T47D (cell line): ENCODE data around the genes PAWR, PPP1R12A, PPFIA2 and METTL25.

DNA sequence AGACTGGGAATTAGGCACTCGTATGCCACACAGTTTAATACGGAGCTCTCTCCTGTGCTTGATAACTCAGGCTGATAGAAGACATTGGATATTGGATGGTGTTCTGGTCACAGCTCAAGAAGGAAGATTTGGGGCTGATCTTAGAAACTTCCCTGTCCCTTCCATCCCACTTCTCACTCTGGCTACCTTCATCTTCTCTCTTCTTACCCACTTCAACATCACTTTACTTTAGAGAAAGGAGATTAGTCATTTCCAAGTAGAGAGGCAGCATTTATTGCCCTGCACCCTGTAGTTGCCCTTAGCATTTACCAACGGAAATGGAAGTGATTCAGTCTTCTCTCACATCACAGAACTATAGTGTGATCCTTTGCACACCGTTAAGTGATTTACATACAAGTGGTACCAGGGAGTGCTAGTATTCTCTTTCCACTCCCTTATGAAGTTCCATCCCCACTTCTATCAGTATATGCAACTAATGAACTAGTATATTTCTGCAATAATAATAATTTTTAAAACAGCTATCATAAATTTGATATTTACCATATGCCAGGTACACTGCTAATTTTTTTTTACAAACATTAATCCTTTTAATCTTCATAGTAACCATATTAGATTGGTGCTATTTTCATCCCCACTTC lies 105.3 kb downstream of the NAP1L1 start:
- RRBS = no CpG with 5 or more reads among the region's 4 CpGs

GRCh38 chr12:76055879-76056661 lies 28.4 kb downstream of the NAP1L1 start:
- RRBS = no CpG with 5 or more reads among the region's 2 CpGs

DNA sequence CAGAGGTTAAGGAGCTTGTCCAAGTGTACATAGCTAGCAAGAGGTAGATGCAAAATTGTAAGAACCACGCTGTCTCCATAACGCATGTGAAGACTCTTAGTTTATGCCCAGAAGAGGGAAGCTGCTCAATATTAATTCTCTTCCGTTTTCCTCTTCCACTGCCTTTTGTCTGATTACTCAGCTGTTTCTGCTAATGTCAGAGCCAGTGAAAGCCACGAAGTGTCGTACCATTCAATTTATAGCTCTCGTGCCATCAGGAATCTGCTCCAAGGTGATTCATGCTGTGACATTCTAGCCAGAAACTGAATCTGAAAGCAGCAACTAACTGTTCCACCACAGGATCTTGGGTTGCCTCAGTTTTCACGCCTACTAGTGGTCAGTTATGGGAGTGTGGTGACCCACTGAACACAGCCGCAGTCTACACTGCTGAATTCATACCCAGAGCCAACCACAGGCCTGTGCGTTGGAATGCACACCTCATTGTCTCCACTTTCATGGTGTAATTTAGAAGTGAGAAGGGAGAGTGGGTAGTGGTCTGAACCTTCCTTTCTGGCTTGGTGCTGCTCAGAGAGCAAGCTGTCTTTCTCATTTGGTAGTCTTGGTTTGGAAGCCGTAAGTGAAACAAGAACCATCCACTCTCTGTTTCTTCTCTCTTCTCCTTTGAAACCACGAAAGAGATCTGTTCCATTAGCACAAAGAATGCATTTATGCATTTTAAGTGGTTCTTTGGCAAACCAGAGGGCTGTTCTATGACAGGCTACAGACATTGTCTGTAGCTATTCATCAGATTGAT lies 74.3 kb upstream of the NAP1L1 start:
- RRBS = no CpG with 5 or more reads among the region's 11 CpGs

GRCh38 chr12:76513492-76514112 lies 46.0 kb downstream of the OSBPL8 start:
- RRBS = no CpG with 5 or more reads among the region's 4 CpGs

DNA sequence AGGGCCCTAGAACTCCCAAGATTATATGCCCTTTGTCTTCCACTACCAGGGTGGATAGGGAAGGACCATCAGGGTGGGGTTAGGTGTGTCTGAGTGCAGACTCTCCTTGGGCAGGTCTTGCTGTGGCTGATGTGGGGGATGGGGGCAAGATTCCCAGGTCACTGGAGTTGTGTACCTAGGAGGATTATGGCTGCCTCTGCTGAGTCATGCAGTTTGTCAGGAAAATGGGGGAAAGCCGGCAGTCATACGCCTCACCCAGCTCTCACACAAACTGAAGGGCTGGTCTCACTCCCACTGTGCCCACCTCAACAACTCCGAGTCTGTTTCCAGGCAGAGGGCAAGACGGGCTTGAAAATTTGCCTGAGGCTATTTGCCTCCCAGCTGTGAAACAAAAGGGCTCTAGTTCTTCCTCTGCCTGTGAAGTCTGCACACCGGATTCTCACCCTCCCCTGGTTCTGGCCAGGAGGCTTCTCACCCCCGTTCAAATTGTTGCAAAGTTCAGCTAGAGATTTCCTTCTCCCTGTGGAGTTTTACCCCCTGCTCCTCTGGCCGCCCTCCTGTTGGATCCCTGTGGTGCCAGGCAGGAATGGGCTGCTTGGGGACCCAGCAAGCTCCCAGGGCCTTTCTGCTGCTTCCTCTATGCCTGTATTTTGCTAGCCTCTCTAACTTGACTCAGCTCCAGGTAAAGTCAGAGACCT lies 24.7 kb upstream of the ZDHHC17 start:
- RRBS = no CpG with 5 or more reads among the region's 7 CpGs

DNA sequence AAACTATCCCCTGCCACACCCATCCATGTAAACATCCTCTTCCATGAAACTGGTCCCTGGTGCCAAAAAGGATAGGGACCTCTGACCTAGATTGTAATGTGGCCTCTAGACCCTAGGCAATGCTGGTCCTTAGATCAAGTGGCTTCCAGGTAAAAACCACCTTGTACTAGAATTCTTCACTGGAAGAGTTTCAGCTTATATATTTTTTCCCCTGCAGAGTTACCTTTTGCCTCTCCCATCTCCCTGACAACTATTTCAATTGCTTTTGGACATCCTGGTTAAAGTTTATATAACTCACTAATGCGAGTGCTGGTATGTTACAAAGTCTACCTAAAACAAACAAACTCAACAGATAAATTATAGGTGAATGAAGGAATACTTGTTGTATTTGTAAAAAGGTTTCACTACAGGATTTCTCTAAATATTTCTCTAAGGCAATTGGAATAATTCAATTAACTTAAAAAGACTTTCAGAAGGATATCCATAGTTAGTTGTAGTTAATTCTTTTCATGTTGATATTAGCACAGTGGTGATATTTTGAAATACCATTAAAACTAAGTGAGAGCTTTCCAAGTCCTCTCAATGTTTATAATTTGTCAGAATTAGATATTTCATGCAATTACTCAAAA lies 462.6 kb downstream of the NAV3 start:
- RRBS = no CpG with 5 or more reads among the region's 1 CpG

GRCh38 chr12:78888569-78889109 lies 24.1 kb downstream of the SYT1 start:
- RRBS = no CpG with 5 or more reads among the region's 5 CpGs

DNA sequence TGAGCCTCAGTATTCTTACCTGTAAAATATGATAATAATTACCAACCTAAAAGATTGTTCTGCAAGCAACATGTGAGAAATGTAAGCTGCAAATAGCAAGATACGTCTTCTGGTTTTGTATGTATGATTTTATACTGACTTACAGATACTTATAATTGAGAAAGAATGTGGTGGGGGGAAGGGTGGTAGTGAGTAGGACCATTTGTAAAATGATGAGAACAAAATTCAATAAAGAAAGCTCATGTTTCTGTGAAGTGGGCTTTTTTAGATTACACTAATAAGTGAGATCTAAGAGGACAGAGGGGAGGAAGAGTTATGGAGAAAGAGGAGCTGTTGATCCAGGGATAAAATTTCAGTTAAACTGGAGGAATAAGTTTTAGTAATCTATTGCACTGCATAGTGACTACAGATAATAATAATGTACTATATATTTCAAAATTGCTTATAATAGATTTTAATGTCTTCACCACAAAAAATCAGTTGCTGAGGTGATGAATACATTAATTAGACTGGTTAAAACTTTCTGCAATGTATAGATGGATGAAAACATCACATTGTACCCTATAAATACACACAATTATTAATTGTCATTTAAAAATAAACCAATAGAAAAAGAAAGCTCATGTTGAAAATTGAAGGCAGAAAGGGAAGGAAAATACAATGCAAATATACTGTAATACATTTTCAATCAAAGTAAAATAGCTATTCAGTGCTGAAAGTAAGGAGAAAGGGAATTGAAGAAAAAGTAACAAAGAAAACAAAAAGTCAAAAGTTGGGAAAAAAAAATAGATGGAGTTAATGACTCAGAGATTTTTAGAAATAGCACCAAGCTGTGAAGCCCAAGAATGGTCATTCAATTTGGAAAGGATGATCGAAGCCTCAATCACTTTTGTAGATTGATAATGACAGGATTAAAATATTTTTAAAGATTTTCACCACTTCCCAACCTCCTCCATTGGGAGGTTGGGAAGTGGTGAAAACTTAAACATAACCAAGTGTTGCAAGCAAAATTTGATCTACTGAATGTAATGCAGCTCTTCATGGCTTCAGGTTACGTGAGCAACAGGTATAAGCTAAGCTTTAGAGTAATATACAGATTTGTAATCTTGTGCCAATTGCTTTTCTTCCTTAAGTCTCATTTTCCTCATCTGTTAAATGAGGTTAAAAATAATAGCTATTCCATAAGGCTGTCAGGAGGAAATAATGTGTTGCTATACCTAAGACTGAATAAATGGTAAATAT lies 65.6 kb downstream of the SYT1 start:
- RRBS = no CpG with 5 or more reads among the region's 3 CpGs

- RRBS = no CpG with 5 or more reads among the region's 3 CpGs
These were observed 12.4 kb downstream of the PAWR start for GRCh38 chr12:79678207-79679019.

DNA sequence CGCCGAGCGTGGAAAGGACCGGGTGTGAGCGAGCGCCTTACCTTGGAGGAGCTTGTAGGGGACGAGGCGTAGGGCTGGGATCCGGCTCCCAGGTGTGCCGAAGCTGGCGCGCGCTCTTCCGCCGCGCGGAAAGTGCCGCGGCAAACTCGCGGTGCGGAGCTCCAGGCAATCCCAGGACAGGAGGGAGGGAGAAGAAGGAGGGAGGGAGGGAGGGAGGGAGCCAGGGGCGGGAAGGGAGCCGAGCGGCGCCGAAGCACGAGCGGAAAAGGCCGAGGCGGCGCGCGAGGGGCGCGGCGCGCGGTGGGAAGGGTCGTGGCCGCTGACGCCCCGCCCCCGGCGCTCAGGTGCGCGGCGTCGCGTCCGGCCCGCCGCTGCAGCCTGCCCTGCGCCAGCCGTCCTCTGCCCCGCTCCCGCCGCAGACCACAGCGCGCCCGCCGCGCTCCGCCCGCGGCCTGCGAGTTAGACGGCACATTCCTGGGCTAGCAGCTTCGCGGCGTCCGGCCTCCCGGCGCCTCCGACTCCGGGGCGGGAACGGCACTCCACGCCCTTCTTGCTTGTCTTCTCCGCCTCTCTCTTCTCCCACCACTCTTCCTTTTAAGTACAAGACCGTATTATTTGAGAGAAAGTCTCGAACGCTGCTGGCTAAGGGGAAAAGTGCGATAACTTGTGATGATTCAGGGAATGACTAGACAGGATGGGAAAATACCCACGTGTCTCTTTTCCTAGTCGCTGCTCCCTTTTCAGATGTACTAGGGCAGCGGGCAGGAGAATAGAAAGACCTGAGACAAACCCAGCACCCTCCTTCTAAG lies at the start of gene PAWR:
TSS of gene PAWR (minus strand) at position 134 of the 809 bp plus-strand sequence.
- RRBS = 1% methylated on average over 9 of the region's 87 CpGs

DNA sequence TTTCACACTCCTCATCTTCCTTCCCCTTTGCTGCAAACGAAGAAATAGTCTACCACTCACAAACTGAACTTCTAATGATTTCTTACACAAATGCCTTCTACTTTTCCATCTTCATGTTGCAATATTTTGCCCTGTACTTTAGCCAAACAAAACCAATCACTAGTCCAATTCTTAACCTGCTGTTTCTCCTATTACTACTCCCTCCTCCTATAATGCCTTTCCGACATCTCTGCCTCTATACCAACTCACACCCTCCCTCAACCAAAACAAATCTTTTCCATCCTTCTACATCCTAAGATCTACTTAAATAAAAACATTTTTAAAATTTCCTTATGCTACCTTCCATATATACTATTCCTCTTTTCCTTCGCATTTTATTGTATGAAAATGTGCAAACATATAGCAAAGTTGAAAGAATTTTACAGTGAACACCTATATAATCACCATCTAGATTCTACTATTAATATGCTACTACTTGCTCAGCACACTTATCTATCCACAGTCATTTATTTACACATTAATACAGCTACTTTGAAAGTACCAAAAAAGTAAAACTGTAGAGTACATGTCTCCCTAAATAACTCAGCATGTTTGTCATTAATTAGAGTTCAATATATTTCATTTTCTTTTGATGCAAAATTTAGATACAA lies 36.2 kb downstream of the PPP1R12A start:
- RRBS = no CpG with 5 or more reads among the region's 3 CpGs

GRCh38 chr12:79934691-79935649 lies at the start of gene PPP1R12A:
TSS of gene PPP1R12A (minus strand) at chr12:79935097.
- RRBS = 1% methylated on average over 27 of the region's 76 CpGs

DNA sequence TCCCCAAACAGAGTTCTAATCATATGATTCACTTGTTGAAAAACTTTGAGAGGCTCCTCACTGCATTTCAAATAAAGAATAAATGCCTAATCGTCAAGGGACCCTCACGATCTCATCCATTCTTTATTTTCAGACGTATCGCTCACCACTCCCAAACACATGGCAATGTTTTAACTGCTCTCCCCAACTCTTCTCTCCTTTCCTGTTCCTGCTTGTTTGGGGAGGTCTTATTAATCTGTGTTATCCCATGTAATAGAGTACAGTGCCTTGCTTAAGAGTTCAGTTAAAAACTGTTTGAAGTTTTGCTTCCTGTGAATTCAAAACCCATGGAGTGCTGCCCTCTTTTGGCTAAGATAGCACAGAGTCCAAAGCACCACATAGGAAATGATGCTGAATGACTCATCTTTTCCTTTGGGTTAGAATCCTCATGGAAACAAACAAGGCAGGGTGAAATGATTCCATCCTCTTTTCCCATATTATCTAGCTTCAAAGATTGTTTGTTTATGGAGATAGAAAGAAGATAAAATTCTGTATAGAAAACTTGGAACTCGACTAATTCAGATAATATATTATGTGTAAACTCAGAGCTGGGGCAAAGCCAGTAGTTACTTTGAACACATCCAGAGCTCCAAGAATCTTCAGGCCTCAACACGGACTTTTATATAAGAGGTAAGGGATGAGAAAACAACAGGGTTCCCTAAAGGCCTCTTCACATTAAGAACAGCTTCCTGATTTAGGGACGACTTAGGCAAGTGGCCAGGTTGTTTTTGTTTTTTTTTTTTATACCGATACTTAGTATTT lies 87.4 kb downstream of the OTOGL start:
- RRBS = no CpG with 5 or more reads among the region's 8 CpGs

DNA sequence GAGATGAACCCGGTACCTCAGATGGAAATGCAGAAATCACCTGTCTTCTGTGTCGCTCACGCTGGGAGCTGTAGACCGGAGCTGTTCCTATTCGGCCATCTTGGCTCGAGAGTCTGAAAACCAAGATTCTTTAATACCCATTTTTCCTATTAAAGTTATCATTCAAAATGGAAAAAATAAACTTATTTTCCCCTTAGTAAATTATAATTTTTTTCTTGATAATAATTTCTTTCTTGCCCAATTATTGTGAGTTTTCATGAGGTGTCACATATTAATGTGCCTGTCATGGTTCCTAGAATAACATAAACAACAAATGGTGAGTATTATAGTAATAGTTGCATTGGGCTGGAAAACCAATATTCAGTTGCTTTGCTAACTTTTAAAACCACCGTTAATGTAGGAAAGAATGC lies 150.7 kb downstream of the OTOGL start:
- RRBS = no CpG with 5 or more reads among the region's 7 CpGs

GRCh38 chr12:81079436-81079614 lies 1.4 kb downstream of the ACSS3 start:
- RRBS = no CpG with 5 or more reads among the region's 1 CpG

DNA sequence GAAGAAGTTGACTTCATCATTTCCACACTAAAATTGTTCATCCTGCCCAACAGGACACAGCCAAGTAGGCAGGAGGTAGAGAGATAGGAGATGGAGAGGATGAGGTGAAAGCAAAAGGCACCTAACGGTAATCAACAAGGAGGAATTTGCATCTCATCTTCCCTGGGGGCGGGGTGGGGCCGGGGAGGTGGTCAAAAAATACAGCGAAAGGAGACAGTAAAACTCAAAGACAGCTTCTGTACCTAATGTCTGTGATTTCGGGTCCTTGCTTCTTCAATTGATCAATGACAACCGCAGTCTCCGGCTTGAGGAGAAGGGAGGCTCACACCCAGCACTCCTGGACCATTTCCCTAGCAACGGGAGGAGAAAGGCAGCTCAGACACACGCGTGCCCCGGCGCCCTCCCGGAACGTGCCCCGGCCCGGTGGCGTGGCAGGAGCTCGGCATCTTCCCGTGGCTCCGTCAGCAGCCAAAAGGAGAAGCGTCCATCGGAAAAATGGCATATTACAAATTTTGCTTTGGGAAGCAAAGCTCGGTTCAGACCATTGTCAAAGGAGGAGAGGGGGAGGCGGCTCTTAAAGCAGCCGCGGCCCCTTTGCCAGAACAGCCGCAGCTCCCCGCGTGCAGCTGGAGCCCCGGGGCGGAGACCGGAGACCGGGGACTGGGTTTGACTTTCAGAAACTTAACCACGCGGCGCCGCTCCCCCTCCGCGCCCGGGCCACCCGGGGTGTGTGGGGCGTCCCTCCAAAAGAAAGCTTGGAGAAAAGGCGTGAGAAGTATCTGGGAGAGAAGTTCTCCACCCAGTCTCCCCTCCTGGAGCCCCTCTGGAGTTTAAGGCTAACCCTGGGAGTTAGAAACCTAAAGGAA lies 759 bp downstream of the PPFIA2 start:
- RRBS = 2% methylated on average over 15 of the region's 43 CpGs

DNA sequence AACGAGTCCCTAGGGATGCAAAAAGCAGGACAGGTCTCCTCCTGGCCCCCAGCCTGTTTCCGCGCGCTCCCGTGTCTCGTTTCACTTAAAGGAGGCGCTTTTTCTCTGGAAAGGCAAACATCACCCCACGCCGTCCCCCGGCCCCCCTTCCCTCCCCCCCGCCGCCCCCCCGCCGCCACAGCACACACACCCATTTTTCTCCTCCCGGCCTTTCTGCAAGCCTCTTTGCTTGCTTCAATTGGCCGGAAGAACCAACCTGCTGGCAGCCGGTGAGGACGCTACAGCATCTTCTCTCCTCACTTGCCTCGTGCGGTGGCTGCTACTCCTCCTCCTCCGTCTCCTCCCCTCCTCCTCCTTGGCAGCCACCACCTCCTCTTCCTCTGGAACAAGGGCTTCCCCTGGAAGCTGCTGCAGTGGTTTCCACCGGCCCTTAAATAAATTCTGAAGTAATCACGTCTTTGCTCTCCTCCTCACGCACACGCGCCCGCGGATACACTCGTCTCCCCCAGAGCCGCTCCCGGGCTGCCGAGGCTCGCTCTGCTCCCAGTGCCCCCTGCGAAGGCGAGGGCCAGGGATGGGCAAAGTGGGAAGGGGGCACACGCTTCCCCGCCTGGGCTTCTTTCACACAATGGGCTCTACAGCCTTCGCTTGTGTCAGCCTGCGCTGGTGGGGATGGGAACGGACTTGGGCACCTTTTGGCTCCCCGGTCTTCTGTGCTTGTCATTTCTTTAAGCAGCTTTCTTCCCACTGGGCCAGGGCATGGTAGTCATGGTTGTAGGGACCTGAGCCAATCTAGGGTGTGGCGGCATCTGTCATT lies at the start of gene PPFIA2:
TSS of gene PPFIA2 (minus strand) at position 327 of the 817 bp plus-strand sequence.
- RRBS = 3% methylated on average over 8 of the region's 42 CpGs

DNA sequence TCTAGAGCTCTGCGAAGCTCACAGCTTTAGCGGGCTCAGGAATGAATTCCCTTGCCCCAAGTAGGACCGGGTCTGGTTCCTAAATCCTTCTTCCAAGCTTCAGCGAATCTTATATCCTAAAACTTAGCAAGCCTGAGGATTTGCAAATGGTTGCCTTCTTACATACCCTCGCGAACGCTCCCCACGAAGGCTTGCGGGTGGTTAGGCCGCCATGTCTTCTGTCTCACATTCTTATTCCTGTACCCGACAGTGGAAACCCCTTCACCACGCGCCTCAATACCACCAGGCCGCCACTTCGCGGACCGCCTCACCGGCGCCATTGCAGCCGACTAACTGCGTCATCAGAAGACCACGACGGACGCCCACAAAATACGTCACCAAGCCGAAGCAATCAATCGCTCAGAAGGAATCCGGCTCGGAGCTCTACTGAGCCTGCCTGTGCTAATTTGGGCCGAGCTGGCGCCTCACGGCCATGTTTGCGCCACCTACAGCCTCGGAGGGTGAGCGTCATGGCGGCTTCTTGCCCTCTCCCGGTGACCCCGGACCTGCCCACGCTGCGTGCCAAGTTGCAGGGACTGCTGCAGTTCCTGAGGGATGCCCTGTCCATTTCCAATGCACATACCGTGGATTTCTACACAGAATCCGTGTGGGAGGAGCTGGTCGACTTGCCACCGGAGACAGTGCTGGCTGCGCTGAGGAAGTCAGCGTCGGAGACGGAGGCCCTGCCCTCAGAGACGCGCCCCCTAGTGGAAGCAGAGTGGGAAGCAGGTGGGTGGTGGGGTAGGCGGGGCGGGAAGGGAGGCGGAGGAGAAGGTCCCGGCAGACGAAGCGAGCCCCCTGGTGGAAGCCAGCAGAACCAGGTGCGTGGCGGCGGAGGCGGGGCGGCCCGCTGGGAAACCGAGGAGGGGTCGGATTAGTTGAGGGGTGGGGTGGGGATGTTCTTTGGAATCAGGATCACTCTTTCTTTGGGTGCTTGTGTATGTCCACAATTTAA lies at the start of gene METTL25:
TSS of gene METTL25 (plus strand) at position 473 of the 994 bp plus-strand sequence.
- RRBS = under 1% methylated on average over 18 of the region's 64 CpGs